GM19240 (cell line): ENCODE measurements around a stretch of chr12.

- RRBS, result no CpG with 5 or more reads among the region's 9 CpGs
Observed at GRCh38 chr12:115337561-115338270, 653.7 kb upstream of the TBX3 start.

DNA sequence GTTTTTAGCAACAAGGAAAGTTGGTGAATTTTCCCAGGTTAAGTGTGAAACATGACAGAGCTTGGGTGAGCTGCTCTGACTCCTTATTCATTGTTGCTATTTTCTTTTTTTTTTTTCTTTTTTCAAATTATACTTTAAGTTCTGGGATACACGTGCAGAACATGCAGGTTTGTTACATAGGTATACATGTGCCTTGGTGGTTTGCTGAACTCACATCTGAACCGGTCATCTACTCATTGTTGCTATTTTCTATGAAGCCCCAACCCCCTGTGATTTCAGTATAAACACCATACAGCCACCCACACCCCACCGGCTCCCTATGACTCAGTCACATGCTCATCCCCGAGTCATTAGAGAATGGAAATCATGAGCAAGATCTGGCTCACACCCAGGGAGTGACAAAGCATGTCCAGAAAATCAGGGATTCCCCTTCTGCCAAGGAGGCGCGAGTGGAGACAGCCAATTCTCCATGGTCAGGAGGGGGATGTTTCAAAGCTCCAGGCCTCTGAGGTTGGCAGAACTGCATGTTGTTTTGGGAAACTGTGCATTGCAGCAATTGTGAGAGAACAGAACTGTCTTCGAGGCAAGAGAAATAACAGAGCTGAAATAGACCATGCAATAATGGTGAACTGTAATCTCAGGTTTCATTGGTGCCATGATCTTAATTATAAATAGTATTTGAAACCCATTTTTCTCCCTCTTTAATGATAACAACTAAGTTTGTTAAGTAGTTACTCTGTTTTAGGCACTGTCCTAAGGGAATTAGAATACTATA is 657.5 kb upstream of the TBX3 start:
- RRBS, result 68% methylated on average over 2 of the region's 7 CpGs

DNA sequence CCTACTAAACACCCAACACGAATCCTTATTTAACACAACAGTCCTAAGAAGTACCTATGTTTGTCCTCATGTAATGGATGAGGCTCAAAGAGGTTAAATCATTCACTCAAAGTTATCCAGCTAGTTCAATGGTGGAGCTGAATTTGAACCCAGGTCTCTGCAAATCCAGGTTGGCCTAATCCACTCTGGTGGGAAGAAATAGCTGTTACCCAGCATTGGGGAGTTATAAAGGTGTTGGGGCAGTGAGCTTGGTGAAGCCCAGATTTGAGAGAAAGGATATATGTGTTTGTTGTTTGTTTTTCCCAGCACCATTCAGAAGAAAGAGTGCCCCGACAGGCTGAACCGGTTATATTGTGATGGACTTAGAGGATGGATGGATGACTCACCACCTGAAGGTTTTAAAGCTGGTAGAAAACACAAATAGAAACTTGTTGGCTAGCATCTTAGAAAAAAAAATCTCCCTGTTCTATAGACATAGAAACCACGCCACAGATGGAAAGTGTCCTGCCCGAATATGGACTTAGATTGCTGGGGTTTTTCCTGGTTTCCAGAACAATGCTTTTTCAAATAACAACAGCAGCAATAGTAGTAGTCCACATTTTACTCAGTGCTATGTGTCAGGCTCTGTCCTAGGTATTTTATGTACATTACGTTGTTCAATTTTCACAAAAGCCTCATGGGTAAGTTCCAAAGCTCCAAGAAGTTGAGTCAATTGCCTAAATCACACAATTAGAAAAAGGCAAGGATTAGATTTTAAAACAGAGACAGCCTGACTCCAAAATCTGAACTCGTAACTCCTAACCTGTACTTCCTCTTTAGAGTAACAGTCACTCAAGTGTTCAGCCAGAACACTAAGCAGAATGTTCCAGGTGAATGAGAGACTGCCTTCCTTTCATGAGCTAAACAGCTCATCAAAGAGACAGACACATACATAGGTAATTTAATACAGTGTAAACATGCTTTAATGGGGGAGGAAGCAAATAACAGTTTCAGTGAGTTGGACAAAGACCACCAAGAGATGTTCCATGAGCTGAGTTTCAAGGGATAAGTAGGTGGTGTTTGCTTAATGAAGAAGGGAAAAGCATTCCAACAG is 404.4 kb downstream of the MED13L start:
- RRBS, result no CpG with 5 or more reads among the region's 7 CpGs

- RRBS, result no CpG with 5 or more reads among the region's 2 CpGs
Observed at GRCh38 chr12:116149004-116149404, 128.5 kb downstream of the MED13L start.

GRCh38 chr12:116204555-116205580 is 72.6 kb downstream of the MED13L start:
- RRBS, result no CpG with 5 or more reads among the region's 6 CpGs

DNA sequence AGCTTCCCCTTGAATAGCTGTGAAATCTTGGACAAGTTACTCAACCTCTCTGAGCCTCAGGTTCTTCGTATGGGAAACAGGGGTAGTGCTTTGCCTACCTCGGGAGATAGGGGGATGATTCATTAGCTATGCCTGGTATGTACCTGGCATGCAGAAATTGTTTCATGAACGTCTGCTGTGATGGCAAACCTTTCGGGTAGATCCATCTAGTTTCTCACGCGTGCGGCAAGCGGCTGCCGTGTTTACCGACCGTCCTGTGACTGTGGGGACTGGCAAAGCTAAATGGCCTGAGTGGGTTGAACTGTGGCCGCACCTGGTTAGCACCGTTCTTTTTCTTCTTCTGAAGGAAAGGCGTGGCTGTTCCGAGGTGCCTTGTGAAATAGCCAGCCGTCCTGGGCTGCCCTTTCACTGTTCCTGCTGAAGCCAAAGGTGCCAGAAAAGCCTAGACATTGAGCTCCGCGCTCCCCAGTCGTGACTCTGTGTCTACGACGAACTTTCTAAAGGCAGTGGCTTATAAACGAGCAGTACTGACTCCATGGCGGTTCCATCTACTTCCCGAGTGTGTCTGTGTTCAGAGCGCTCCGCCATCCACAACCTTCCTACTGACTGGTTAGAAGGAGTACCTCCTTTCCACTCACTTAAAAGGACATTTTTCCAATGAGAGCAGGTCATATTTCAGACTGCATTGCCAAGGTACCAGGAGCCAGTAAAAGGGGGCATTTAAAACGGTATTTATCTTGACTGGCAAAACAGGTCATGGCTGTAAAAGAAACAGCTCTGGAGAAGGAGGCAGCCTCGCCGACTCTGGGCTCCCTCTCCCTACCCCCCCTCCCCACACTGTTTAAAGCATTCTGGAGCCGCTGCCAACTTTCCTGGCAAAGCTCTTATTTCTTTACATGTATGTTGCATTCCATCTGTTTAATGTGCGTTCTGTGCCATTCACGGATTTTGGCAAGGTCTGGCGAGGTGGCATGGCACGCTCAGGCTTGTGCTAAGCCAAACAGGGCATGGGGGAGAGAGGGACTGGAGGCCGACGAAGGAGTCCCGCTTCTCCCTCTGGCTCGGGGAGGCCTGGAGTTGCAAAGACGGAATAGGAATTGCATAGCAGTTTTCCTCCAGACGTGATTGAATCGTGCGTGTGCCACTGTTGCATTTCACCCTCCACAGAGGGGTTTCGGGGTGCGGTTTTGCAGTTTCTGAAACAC is 40.9 kb upstream of the MED13L start:
- RRBS, result no CpG with 5 or more reads among the region's 44 CpGs

GRCh38 chr12:116325296-116325586 is 47.7 kb upstream of the MED13L start:
- RRBS, result no CpG with 5 or more reads among the region's 1 CpG

- RRBS, result no CpG with 5 or more reads among the region's 6 CpGs
Observed at GRCh38 chr12:116390376-116391292, 113.1 kb upstream of the MED13L start.

DNA sequence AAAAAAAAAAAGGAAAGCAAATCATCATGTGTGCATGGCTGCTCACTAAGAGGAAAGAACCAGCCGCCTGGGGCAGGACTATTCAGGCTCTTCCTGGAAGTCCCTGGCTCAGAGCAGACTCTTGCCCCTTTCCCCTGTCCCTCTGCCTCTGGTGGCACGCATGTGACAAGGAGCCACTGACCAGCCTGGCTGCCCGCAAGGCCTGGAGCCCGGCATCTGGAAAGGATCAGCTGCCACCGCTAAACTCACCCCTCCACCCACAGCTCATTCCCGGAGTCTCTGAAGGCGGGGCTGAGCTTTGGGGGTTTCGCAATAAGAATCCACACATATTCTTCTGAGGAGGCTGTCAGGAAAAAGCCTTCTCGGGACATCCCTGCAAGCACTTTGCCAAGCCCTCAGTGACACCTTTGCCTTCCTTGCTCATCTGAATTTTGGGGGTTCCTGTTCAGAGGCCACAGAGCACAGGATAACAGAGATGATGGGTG is 125.0 kb upstream of the MAP1LC3B2 start:
- RRBS, result 64% methylated on average over 3 of the region's 9 CpGs

- RRBS, result no CpG with 5 or more reads among the region's 4 CpGs
Observed at GRCh38 chr12:116539139-116539658, 20.0 kb upstream of the MAP1LC3B2 start.

- RRBS, result no CpG with 5 or more reads among the region's 4 CpGs
Observed at GRCh38 chr12:116551693-116552186, 7.4 kb upstream of the MAP1LC3B2 start.

- RRBS, result no CpG with 5 or more reads among the region's 6 CpGs
Observed at GRCh38 chr12:116599951-116600314, 40.8 kb downstream of the MAP1LC3B2 start.

GRCh38 chr12:116661420-116661845 is 76.4 kb downstream of the SPRING1 start:
- RRBS, result no CpG with 5 or more reads among the region's 20 CpGs

GRCh38 chr12:116759679-116760336 is 21.7 kb downstream of the RNFT2 start:
- RRBS, result no CpG with 5 or more reads among the region's 18 CpGs

GRCh38 chr12:116818835-116819830 is 62.1 kb downstream of the HRK start:
- RRBS, result 1% methylated on average over 18 of the region's 74 CpGs

DNA sequence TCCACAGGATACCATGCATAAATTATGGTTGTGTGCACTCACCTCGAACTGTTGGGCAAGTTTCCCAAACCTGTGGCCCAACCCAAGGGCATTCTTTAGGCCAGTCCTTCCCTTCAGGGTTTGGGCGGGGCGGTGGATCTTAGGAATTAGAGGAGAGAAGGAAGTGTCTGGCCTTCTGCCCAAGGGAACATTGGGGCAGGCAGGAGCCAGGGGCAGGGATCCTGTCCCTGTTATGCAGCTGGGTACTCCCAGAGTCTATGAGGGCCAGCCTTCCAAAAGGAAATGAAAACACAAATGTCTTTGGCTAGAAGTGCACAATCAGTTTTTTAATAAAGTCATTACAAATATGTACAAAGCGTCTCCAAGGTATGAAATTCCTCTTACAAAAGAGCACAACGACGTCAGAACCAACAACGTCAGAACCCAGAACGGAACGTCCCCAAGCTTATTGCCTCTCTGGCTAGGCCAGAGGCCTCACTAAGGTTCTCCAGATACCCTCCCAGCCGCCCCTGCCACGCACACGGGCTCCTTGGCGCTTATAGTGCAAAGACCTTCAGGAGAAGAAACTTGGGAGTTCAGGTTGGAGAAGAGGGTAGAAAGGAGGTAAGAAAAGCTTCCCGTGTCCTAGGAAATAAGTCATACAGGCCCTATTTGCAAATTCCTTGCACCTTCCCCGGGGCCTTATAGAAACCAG is 25.3 kb downstream of the HRK start:
- RRBS, result no CpG with 5 or more reads among the region's 15 CpGs

GRCh38 chr12:116885320-116885845 is 4.1 kb upstream of the HRK start:
- RRBS, result no CpG with 5 or more reads among the region's 4 CpGs

DNA sequence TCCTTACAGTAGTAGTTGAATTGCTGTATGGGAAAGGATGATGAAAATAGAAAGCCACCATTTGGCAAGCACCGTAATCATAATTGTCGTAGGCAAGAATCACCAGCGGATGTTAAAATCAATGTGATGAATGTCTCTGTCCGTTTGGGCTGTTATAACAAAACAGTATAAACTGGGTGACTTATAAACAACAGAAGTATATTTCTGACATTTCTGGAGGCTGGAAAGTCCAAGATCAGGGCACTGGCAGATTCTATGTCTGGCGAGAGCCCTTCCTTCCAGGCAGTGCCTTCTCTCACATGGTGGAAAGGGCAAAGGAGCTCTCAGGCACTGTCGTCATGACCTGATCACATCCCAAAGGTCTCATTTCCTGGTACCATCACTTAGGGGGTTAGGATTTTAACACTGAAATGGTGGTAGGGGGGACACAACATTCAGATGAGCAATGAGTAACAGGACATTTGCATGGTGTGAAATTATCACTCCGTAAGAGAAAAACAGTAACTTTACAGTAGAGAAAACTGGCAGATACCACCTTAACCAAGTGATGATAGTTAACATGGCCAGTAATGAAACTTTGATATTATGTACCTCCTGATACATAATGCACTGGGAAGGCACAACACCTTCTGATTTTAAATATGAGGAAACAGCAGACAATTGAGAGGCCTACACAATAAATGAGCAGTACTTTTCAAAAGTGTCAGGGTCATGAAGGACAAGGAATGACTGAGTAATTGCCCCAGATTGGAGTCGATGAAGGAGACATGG is 64.5 kb downstream of the FBXW8 start:
- RRBS, result no CpG with 5 or more reads among the region's 8 CpGs

DNA sequence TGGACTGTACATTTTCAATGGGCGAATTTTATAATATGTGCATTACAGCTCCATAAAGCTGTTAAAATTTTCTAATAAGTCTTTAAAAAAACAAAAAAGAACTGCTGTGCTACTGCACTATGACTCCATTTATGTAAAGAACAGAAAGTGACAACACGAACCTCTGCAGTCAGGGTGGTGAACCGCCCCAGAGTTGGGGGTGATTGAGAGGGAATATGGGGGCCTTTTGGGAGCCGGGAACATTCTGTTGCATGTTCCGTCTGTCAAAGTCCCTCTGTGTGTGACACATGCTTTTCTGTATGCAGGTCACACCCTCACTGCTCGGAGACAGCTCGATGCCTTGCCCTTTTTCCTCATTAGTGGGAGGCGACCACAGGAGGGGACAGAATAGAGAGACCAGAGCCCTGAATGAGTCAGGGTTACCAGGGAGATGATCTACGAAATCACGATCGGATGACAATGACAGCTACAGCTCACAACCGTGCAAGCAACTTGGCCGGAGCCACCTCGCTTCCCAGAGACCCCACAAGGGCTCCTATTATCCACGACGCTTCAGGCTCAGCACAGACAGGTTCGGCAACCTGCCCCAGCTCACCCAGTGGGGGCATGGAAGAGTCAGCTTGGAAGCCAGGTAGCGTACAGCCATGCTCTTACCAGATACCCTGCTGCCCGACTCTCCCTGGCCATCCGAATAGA is 39.0 kb downstream of the TESC start:
- RRBS, result no CpG with 5 or more reads among the region's 20 CpGs

- RRBS, result no CpG with 5 or more reads among the region's 11 CpGs
Observed at GRCh38 chr12:117068329-117068877, 30.8 kb downstream of the TESC start.